A375 (cell line): ENCODE results near the genes NR2C2AP and HAPLN4.

DNA sequence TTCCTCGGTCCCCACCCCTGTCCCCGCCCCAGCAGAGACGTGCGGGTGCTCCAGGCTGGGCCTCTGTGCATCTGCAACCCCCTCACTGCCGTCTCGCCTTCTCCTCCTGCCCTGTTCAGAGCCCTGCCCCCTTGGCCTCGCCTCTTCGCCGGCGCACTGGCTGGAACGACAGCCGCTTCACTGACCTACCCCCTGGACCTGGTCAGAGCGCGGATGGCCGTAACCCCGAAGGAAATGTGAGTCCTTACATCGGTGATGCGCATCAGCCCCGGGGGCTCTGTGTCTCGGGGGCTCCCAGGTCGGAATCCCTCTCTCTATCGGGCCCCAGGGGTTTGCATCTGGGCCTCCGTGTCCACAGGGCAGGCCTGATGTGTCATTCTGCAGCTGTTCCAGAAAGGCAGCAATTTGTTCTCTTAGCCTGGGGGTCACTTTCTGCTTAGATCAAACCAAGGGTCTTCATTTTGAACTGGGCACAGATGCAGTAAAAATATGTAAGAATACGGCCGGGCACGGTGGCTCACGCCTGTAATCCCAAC, 32.1 kb downstream of the TMEM161A start:
- RAMPAGE, long total RNA: no peak

- RAMPAGE, long total RNA: no peak
These were observed 25.2 kb downstream of the TMEM161A start for GRCh38 chr19:19112818-19113720.

DNA sequence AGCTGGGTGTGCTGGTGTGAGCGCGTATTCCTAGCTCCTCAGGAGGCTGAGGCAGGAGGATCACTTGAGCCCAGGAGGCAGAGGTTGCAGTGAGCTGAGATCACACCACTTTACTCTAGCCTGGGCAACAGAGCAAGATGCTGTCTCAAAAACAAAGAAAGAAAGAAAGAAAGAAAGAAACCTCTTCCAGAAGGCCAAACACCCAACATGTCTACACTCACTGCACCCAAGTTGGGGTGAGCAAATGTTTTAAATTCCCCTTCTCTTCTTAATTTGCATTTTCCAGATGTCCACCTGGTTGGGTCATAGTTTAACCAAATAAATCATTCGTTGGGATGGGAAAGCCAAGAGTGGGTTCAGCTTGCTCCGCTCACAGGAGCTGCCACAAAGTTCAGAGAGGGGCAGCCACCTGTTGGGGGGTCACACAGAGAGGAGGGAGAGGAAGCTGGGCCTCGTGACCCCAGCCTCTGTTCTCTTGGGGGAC, 2.6 kb downstream of the MEF2B start:
- RAMPAGE, long total RNA: no peak

DNA sequence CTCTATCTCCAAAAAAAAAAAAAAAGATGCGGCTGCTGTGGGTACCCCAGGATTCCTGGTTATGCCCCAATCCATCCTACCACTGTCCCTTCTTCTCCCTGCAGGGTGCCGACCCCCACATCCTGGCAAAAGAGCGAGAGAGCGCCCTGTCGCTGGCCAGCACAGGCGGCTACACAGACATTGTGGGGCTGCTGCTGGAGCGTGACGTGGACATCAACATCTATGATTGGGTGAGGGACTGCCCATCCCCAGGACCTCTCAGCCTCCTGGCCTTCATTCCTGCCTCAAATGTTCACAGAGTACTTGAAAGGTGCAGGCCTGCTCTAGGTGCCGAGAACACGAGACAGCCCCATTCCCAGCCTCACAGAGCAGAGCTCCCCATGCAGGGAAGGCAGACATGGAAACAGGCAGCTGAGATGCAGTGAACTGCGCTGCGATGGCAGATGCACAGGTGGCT, 5.2 kb downstream of the NR2C2AP start:
- RAMPAGE, long total RNA: no peak

DNA sequence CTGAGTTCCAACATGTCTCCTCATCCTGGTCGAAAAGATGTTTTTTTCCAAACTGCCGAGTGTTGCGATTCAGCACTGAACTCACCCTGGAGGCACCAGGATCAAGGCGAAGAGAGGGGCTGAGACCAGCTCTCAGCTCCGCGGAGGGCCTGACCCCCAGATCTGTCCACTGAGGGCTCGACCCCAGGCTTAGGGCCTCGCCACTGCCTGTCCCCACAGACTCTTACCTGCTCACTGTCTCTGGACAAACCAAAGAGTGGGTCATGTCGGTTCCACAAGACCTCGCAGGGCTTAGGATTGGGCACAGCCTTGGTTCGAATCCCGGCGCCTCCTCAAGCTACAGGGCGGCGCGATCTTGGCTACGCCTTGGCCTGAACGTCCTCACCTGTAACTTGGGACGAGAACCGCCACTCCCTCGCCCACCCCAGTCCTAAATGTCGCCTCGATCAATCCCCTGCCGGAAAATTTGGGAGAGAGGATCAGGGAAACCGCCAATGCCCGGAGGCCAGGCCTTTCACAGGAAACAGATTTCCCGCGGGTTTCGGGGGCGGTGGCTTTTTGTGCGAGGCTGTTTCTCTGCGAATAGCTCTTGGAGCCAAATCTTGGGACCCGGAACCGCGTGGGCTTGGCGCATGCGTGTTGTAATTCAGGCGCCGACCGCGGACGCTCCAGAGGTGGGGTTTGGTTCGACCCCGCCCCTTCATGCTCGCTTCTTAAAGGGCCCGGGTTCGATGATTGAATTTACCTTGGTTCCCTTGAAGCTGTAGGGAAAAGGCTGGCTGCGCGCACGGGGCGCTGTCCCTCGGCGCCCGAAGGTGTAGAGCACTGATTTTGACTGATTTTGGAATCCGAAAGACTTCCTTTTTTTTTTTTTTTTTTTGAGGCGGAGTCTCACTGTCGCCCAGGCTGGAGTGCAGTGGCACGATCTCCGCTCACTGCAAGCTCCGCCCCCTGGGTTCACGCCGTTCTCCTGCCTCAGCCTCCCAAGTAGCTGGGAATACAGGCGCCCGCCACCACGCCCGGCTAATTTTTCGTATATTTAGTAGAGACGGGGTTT, at the start of gene NR2C2AP:
Gene NR2C2AP (minus strand): TSS at position 619 of the 1,057 bp plus-strand sequence.
- RAMPAGE, long total RNA: no peak

GRCh38 chr19:19262652-19263198, at the start of gene HAPLN4:
TSS of gene HAPLN4 (minus strand) at chr19:19262804.
- RAMPAGE, long total RNA: no peak

GRCh38 chr19:19372904-19373418, 32.5 kb upstream of the GATAD2A start:
- RAMPAGE, long total RNA: no peak

GRCh38 chr19:19409622-19409983, 4.1 kb downstream of the GATAD2A start:
- RAMPAGE, long total RNA: no peak

GRCh38 chr19:19452930-19453711, 47.6 kb downstream of the GATAD2A start:
- RAMPAGE, long total RNA: no peak

DNA sequence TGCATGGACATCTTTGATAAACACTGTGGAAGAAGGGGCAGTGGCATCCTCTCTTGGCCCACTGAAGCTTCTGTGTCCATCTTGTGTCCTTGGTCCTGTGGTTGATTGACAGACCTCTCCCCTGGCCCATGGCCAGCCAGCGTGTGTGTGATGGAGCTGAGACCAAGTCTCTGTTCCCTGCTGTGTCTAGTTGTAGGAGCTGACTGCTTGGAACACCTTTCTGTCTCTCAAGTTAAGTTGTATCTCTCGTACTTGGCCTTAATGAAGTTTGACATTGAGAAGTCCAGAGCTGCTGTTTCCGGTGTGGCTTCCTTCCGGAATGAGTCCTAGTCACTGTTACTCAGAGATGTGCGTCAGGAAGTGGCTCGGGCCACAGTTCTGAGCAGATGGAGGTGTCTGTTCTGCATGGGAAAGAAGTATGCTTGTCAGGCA, 54.2 kb downstream of the GATAD2A start:
- RAMPAGE, long total RNA: no peak

GRCh38 chr19:19460071-19460751, 54.7 kb downstream of the GATAD2A start:
- RAMPAGE, long total RNA: no peak

- RAMPAGE, long total RNA: no peak
These were observed 25.9 kb downstream of the TSSK6 start for GRCh38 chr19:19489017-19490202.

- RAMPAGE, long total RNA: no peak
These were observed 4.8 kb downstream of the TSSK6 start for GRCh38 chr19:19510353-19511203.

DNA sequence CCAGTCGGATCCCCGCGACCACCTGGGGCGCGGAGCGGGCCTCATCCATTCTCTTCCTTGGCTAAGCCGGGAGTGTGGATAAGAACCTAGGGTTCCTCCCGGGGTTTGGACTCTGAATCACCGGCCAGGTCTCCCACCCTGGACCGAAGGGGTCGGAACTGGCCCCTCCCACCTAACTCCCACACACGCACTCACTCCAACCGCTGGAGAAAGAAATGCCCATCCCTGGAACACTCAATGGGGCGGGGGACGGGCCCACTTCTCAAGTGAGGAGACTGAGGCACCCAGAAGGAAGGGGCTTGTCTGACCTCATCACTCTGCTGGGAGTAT, 445 bp downstream of the CILP2 start:
- RAMPAGE, long total RNA: no peak

DNA sequence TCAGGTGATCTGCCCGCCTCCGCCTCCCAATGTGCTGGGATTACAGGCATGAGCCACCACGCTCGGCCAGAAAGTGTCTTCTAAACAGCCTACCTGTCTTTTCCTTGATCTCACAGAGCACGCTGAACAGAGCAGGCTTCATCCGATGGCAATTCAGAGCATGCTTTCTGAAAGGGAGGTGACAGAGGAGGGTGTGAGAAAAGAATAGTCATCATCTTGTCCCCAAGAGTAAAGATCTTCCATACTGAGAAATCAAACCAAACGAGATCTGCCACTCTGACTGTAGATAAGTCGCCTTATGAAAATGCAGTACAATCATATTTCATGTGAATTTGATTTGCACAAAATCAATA, 19.3 kb downstream of the PBX4 start:
- RAMPAGE, long total RNA: no peak

- RAMPAGE, long total RNA: no peak
These were observed 456 bp upstream of the GMIP start for GRCh38 chr19:19643846-19644380.

- RAMPAGE, long total RNA: no peak
These were observed 4.3 kb downstream of the ZNF506 start for GRCh38 chr19:19817069-19817764.

DNA sequence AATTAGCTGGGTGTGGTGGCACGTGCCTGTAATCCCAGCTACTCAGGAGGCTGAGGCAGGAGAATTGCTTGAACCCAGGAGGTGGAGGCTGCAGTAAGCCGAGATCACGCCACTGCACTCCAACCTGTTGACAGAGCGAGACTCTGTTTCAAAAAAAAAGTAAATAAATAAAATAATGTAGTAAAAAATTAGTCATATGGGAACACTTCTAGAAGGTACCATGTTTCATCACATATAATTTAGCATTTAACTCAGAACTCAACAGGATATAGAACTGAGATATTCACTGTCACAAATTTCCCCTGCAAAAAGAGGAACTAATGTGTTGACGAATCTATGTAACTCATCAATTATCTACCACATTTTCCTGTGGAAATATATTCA, 1.6 kb downstream of the ZNF737 start:
- RAMPAGE, long total RNA: no peak

DNA sequence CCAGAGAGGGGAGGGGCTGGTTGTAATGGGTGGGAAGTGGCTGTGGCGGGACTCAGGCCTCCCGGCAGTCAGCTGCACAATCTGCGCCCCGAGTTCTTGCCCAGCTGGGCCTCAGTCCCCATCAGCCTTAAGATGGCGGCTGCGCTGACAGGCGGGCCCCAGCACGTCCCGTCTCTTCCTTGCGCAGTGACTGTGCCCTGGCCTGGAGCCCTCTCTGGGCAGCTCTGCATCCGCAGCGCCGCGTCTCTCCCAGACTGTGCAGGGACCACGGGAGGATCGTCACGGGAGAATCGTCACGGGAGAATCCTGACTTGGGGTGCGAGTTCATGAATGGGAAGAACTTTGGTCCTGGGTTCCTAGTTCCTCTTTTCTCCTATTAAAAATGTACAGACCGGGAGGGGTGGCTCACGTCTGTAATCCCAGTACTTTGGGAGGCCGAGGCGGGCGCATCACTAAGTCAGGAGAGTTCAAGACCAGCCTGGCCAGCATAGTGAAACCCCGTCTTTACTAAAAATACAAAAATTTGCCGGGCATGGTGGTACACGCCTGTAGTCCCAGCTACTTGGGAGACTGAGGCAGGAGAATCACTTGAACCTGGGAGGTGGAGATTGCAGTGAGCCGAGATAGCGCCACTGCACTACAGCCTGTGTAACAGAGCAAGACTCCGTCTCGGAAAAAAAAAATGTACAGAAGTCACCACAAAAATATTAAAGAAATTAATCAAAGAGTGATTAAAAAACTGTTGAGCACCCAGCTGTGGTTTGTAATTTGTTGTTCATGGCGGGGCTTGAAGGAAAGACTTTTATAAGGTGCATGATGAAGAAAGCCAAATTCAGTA, 590 bp downstream of the ZNF430 start:
- RAMPAGE, long total RNA: no peak

- RAMPAGE, long total RNA: no peak
These were observed 43.4 kb downstream of the ZNF493 start for GRCh38 chr19:21440191-21440857.